ENCODE measurements around a stretch of chr2.

- PRO-cap, 4 experiments: no peak in any of the 4 experiments
- RAMPAGE, long total RNA, 2 experiments: no peak in any of the 2 experiments
- RRBS: no CpG with 5 or more reads among the region's 1 CpG
Observed at GRCh38 chr2:48154111-48154469, 160.4 kb upstream of the FOXN2 start.

DNA sequence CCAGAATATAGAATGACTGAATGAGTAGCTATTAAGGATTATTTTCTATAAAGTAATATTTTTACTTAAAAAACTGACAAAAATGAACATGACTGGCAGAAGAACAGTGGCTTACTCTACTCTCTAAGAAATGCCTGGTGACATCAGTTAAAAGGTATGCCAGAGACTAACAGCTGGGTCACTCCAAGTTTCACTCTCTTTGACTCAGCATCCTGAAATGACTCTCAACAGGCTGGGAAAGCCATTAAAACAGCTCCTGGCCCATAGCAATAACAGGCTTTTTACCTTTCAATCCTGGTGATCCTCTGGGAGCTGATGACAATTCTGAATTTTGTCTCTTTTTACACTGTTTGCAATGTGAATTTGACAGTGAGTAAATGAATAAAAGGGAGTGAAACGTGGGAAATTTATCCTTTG is 65.9 kb upstream of the FOXN2 start:
- PRO-cap, 4 experiments: no peak in any of the 4 experiments
- RAMPAGE, long total RNA, 2 experiments: no peak in any of the 2 experiments
- RRBS: no CpG with 5 or more reads among the region's 1 CpG

GRCh38 chr2:48343922-48344604 is 29.6 kb downstream of the FOXN2 start:
- PRO-cap, 4 experiments: no peak in any of the 4 experiments
- RAMPAGE, long total RNA, 2 experiments: no peak in any of the 2 experiments
- RRBS: no CpG with 5 or more reads among the region's 4 CpGs

DNA sequence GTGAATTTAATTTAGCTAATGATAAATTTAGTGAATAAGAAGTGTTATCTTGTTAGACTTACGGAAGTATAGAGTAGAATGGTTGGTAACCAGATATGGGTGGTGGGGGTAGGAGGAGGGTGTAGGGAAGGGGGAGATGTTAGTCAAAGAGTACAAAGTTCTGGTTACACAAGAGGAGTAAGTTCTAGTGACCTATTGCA is 30.6 kb downstream of the FOXN2 start:
- PRO-cap, 4 experiments: no peak in any of the 4 experiments
- RAMPAGE, long total RNA, 2 experiments: no peak in any of the 2 experiments
- RRBS: no CpG with 5 or more reads among the region's 1 CpG

DNA sequence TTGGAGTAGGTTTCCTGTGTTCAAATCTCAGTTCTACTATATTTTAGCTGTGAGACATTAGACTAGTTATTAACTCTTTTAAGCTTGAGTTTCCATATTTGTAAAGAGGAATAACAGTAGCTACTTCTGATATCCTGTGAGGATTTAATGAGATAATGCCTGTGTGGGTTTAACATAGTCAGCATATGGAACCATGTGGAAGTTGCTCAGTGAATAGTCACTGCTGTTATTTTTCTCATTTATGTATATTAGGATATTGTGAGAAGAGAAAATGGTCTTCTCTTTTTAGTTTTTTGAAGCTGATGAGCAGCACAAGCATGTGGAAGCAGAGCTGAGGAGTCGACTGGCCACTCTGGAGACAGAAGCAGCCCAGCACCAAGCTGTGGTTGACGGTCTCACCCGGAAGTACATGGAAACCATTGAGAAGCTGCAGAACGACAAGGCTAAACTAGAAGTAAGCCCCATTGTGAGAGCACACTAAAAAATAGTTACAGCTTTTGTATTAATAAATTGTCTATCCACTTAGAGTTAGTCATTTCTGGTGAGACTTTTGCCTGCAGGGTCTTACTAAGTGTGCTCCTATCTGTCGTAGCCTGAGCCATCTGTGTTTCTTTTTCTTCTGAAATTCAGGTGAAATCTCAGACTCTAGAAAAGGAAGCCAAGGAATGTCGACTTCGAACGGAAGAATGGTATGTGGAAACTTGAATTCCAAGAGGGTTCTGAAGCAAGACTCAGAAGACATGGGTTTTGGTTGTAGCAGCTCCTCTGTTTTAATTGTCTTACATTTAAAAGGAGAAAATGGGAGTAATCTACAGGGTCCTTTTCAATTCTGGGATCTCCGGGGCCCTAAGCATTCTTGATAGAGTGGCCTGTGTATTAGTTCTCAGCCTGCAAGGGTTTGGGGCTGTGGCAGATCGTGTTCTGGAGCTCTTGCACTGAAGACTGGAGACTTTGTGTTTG is 19.2 kb downstream of the PPP1R21 start:
- PRO-cap, 4 experiments: no peak in any of the 4 experiments
- RAMPAGE, long total RNA, 2 experiments: no peak in any of the 2 experiments
- RRBS: no CpG with 5 or more reads among the region's 10 CpGs

GRCh38 chr2:48585719-48586151 is 31.9 kb upstream of the GTF2A1L start:
- PRO-cap, 4 experiments: no peak in any of the 4 experiments
- RAMPAGE, long total RNA, 2 experiments: no peak in any of the 2 experiments
- RRBS: no CpG with 5 or more reads among the region's 4 CpGs

DNA sequence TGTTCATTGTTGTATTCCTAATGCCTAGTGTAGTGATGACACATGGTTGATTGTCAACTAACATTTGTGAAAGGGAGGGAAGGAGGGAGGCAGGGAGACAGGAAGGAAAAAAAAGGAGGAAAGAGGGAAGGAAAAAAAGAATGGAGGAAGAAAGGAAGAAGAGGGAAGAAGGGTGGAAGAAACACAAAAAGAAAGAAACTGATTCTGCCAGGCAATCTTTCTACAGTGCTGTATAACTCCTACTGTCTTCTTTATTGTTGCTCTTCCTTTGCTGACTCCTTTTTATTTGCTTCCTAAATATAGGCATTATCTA is 305.0 kb upstream of the FSHR start:
- PRO-cap, 4 experiments: peak in 3 of 4 experiments; most common plus-strand start position 132 of the sequence (in 3)
- RAMPAGE, long total RNA, 2 experiments: no peak in any of the 2 experiments

- PRO-cap, 4 experiments: no peak in any of the 4 experiments
- RAMPAGE, long total RNA, 2 experiments: no peak in any of the 2 experiments
Observed at GRCh38 chr2:51064070-51064423, 32.1 kb upstream of the NRXN1 start.

GRCh38 chr2:52629466-52629906 is 1138.1 kb upstream of the CHAC2 start:
- PRO-cap, 4 experiments: no peak in any of the 4 experiments
- RAMPAGE, long total RNA, 2 experiments: no peak in any of the 2 experiments
- RRBS: over 99% methylated on average over 7 of the region's 33 CpGs

DNA sequence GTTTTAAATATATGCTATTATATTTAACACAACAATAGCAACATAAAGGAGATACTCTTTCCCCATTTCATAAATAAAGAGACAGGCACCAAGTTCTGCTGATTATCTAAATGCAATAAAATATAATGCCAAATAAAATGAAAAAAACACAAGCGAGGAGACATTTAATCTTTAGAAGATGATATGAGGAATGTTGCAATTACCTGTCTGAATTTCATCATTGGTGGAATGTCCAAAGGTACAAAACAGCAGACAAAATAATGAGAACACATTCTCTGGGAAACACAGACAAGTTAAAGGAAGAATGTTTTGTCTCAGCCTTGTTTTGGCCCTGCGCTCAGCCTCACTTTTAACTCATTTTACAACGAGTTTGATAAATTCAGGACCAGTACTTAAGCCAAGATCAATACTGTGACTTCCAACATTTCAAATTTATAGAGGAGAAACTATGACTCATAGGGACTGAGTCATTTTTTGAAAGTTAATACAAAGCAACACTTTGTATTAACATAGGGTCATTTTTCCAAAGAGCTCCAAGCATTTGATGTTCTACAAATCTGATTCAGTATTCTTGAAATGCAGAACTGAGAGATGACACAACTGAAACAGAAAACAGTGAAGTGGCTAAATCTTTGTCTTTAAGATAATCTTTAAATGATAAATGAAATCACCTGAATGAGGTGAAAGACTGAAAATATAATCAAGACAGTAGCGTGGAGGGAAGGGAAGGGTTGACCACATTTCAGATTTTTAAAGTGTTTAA is 833.2 kb upstream of the CHAC2 start:
- PRO-cap, 4 experiments: no peak in any of the 4 experiments
- RAMPAGE, long total RNA, 2 experiments: no peak in any of the 2 experiments
- RRBS: no CpG with 5 or more reads among the region's 4 CpGs

- PRO-cap, 4 experiments: no peak in any of the 4 experiments
- RAMPAGE, long total RNA, 2 experiments: no peak in any of the 2 experiments
- RRBS: no CpG with 5 or more reads among the region's 8 CpGs
Observed at GRCh38 chr2:53787674-53787936, 761 bp downstream of the ERLEC1 start.

DNA sequence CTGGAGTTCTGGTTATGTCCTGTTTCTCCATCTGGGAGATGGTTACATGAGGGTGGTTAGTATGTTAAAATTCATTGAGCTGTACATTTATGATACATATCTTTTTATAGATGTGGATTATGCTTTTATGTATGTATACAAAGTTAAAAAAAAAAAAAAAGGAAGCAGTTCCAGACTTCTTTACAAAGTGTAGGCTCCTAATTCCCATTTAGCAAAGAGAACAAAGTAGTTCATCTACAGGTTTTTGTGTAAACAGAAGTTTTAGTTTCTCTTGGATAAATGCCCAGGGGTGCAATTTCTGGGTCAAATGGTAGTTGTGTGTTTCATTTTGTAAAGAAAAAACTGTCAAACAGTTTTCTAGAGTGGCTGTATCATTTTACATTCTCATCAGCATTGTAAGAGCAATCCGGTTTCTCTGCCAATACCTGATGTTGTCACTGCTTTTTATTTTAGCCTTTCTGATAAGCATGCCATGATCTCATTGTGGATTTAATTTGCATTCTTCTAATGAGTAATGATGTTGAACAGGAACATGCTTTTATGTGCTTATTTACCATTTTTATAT is 16.4 kb downstream of the ACYP2 start:
- PRO-cap, 4 experiments: no peak in any of the 4 experiments
- RAMPAGE, long total RNA, 2 experiments: no peak in any of the 2 experiments
- RRBS: no CpG with 5 or more reads among the region's 1 CpG

DNA sequence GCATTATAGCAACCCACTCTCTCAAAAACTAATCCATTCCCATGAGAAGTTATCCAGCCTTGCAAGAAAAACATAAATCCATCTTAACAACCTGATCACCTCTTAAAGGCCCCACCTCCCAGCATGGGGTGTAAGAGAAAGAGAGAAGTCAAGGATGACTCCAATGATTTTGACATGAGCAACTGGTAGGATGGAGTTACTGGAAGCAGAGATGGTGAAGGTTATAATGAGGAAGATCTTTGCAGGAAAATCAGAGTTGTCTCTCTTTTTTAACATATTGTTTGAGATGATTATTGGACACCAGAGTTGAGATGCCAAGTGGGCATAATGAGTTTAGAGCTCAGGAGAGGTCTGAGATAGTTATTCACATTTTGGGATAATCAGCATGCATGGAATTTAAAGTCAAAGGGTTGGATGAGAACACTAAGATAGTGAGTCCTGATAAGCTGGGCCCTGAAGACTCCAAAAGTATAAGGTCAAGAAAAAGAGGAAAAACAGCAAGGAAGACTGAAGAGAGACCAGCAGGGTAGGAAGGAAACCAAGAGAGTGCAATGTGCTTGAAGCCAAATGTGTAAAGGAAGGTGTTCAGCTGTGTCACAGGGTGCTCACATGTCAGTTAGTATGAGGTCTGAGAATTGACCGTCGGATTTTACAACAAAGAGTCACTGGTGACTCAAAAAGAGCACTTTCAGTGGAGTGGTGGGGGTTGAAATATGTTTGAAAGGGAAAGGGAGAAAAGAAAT is 3.1 kb upstream of the TSPYL6 start:
- PRO-cap, 4 experiments: no peak in any of the 4 experiments
- RAMPAGE, long total RNA, 2 experiments: no peak in any of the 2 experiments
- RRBS: no CpG with 5 or more reads among the region's 2 CpGs

DNA sequence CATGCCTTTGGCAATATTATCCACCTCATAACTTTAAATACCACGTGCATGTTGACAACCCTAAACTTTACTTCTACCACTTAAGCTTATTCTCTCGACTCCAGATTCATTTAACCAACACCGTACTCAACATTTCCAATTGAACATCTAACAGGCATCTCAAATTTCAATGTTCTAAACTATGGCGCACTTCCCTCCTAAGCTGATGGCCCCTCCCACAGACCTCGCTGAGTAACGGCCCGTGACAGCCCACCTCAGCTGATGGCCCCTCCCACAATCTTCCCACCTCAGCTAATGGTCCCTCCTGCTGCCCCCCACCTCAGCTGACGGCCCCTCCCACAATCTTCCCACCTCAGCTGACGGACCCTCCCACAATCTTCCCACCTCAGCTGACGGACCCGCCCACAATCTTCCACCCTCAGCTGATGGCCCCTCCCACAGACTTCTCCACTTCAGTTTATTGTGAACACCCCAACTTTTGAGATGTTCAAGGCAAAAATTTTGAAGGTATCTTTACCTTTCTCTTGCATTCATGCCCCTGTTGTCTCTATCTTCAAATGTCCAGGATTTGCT is 17.5 kb upstream of the C2orf73 start:
- PRO-cap, 4 experiments: no peak in any of the 4 experiments
- RAMPAGE, long total RNA, 2 experiments: no peak in any of the 2 experiments
- RRBS: no CpG with 5 or more reads among the region's 11 CpGs

DNA sequence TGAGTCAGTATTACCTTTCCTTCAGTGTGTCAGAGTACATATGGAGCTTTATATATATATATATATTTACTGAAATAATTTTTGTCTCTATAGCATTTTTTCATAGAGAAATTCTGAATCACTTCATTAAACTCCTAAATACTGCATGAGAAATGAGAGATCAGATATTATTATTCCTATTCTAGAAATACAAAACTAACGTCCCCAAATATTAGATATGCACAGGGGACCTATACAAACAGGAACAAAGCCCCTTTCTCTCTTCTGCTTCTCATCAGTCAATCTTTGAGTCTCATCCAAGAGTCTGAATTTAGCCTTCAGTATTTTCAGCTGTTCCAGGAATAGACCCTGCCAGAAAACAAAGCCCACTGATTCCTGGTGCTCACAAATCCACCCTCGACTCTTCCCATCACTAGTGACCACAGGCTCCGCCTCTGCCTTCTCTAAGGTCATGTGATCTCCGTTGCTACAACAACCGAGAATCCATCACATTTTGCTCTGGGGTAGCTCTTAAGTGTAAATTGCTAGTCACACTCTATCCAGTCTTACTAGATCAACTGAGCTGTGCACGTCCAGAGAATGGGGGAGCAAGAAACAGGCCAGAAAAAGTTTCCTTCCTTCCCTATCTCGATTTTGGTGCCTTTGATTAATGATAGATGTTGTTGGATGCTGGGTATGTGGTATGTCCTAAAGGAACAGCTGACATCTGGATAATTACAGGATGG is 46.4 kb upstream of the SPTBN1 start:
- PRO-cap, 4 experiments: no peak in any of the 4 experiments
- RAMPAGE, long total RNA, 2 experiments: no peak in any of the 2 experiments
- RRBS: no CpG with 5 or more reads among the region's 7 CpGs

DNA sequence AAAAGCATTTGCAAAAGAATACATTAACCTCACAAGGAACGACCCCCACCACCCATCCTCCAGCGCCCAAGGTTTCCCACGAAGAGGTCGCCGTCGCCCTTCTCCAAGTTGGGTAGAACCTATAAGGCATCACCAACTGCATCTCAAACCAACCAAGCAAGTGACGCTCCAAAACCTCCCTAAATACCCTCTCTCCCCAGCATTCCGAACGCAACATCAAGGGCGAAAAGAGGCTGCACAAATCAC is 646 bp upstream of the SPTBN1 start:
- PRO-cap, 4 experiments: no peak in any of the 4 experiments
- RAMPAGE, long total RNA, 2 experiments: no peak in any of the 2 experiments
- RRBS: no CpG with 5 or more reads among the region's 10 CpGs

- PRO-cap, 4 experiments: peak in 4 of 4 experiments; most common plus-strand start chr2:54456737 (in 1); most common minus-strand start chr2:54457078 (in 3)
- RAMPAGE, long total RNA, 2 experiments: start-site peak on the plus strand in 1 of 2 experiments, at chr2:54457196-54457239 at its widest, 146 reads per replicate
- RRBS: 2% methylated on average over 68 of the region's 100 CpGs
Observed at GRCh38 chr2:54456525-54457364, 618 bp downstream of the SPTBN1 start.

- PRO-cap, 4 experiments: no peak in any of the 4 experiments
- RAMPAGE, long total RNA, 2 experiments: no peak in any of the 2 experiments
- RRBS: no CpG with 5 or more reads among the region's 1 CpG
Observed at GRCh38 chr2:54478763-54479255, 22.7 kb downstream of the SPTBN1 start.

- PRO-cap, 4 experiments: peak in 1 of 4 experiments; most common minus-strand start chr2:54501223 (in 1)
- RAMPAGE, long total RNA, 2 experiments: no peak in any of the 2 experiments
- RRBS: no CpG with 5 or more reads among the region's 7 CpGs
Observed at GRCh38 chr2:54500691-54501297, 44.7 kb downstream of the SPTBN1 start.

DNA sequence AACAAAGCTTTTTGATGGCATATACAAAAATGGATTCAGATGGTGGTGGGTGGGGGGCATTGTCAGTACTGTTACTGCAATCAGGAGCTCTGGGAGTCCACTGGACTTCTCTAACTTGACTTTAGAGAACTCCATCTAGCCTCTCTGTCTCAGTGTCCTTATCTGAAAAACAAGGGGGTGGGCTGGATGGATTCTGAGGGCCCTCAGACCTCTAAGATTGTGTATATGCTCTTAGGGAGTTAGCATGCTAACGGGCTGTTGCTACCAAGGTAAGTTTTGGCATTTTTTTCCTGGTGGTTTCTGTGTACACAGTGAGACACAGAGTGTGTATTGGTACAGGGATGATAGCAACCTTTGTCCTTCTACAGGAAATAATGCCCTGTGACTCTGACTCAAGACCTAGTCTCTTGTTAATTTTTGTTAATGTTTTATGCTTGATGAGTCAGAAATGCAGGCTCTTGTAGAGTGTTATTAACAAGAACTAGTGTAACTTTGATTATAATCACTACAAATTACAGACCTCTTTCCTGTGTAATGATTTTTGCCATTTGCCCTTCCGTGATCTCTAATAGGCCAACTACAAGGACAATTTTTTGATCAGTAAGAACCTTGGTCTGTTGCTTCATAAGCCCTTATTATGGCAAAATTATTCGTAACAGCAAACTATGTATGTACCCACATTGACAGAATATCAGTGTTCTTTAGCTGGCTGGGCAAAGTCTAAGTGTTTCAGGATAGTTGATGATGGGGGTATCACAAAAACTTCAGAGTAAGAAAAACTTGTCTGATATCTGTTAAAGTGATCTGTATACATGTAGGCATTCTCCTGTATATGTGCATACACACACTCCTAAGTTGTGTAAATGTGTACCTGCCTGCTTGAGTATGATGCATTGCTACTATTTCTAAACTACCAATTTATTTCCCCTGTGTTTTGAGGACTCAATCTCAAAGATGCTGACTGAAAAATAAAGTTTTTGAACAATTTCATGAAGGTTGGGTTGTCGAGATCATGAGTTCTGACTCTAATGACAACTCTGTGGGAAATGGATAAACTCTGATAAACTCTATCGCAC is 89.8 kb downstream of the SPTBN1 start:
- PRO-cap, 4 experiments: no peak in any of the 4 experiments
- RAMPAGE, long total RNA, 2 experiments: no peak in any of the 2 experiments
- RRBS: no CpG with 5 or more reads among the region's 5 CpGs